Measurements from ENCODE around the genes HOXB8 and HOXB13.

- RRBS: no CpG with 5 or more reads among the region's 7 CpGs
These were observed 91.9 kb downstream of the SKAP1 start for GRCh38 chr17:48337945-48338607.

GRCh38 chr17:48526866-48527289 is 3.9 kb downstream of the HOXB1 start:
- RRBS: 6% methylated on average over 16 of the region's 38 CpGs

DNA sequence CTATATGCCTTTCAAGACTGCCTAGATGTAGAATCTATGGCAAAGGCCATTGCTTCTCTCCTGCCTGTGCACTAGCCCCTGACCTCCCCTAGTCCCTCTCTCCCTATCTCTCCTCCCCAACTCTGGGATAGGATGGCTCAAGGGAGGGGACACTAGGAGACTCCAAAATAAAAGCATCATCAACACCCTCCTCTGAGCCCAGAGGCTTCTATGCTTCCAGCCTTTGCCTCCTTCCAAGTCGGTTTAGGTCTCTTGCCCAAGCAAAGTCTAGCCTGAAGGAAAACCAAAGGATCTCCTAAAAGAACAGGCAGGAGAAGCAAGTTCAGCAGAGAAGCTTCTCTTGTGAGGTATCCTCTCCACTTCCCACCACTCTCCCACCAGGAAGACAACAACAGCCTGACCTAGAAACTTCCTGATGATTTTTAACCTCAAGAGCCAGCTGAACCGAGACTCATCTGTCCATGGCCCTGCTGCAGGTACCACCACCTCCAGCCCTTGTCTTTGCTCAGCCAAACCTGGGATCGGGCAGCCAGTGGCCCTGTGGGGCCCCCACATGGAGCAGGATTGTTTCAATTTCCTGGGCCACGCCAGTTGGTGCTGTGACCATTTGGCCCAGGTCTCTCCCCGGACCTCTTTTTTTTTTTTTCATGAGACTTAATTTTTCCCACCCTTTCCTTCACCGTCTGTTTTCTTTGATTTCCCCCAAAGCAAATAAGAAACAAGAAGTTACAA is 8.1 kb upstream of the HOXB2 start:
- RRBS: no CpG with 5 or more reads among the region's 6 CpGs

DNA sequence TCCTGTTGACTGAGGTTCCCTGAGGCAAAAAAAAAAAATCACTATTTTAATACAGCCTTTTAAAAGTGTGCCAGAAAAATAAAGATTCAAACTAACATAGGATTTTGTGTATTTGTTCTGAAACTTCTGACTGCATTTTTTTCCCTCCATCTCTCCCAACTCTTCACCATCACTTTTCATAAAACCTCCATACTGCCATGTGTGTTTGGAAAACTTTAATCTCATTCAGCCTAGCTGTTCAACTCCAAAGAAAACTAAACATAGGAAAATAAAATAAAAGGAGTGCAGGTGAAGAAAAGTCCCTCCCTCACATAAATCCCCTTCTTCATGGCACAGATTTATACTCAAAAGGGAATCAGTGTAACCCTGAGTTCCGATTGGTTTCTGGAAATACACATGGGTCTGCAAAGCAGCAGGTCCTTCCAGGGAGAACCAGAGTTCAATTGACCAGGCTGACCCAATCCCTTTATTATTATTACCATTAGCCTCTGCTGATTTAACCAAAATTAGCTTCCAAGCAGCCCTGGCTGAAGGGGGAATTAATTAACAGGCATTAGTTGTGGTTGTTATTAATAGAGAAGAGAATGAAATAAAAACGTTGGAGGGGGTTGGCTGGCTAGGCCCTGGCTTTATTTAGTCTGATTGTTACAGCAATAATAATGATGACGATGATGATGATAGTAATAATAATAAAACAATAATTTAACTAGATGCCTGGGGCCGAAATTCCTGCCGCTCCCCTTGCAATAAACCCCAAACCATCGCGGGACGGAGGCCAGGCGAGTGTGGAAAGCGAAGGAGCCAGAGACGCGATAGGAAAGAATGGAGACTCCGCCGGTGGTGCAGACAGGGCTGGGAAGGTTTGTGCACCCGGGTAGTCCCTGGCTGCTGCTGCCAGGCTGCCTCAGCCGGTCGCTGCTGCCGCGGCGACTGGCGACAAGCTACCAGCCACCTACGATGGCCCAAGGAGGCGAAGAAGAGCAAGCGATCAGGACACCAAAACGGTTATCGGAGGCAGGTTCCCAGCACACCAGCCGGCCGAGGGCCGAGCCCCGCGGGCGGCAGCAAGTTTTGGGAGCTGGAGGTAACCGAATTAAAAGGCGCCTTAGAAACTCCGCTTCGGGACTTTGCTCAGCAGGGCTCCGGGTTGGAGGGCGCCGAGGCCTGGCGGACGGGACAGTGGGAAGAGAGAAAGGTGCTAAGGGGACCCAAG is 9.2 kb upstream of the HOXB2 start:
- RRBS: 88% methylated on average over 1 of the region's 41 CpGs

GRCh38 chr17:48579170-48579530 is 1.0 kb upstream of the HOXB4 start:
- RRBS: no CpG with 5 or more reads among the region's 15 CpGs

DNA sequence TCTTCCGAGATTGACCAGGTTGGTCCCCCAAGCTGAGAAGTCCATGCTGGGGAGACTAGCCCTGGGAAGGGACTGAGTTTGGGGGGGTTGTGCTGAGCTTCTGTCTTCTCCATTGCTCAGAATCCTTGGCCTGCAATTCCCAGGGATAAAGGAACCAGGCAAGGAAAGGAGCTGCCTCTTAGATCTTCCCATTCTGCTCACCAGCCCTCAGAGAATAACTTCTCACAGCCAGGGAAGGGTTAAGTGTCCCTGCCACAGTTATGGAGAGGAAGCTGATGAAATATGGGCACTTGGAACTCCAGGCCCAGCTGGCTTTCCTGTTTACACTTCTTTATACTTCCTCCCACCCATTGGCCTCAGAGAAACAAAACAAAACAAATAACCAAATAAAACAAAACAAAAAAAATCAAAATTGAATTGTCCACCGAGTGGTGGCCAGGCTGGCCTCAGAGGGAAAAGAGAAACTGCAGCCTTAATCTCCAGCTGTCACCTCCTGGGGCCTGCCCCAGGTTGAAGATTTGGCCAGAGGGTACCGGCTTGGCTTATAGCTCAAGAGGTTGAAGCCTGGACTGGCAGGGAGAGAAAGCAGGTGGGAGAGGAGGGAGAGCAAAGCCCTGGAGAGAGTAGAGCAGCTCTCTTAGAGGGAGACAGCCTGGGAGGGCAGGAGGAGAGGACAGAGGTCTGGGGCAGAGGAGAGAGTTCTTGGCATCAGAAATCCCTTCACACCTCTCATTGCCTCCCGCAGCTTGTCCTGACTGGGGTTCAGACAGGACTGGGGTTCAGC is 2.4 kb downstream of the HOXB3 start:
- RRBS: no CpG with 5 or more reads among the region's 4 CpGs

- RRBS: 15% methylated on average over 13 of the region's 58 CpGs
These were observed 2.4 kb upstream of the HOXB5 start for GRCh38 chr17:48595713-48596689.

GRCh38 chr17:48596690-48596995 is 3.1 kb upstream of the HOXB5 start:
- RRBS: 6% methylated on average over 5 of the region's 10 CpGs

- RRBS: 34% methylated on average over 6 of the region's 14 CpGs
These were observed 929 bp downstream of the HOXB6 start for GRCh38 chr17:48603936-48604177.

DNA sequence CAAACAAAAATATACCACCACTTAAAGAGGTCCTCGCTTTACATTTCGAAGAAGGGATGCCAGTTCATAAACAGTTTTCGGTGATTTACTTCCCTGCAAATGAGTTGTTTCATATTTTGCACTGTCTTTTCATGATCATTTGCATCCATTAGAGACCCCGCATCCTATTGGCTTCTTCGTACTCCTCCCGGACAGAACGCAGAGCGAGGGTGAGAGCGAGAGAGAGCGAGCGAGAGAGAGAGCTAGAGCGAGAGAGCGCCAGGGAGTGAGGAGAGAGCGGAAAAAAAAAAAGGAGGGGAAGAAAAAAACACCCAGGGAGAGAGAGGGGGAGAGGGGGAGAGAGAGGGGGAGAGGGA is at the start of gene HOXB8:
TSS of gene HOXB8 (minus strand) at position 279 of the 356 bp plus-strand sequence.
- RRBS: no CpG with 5 or more reads among the region's 14 CpGs

- RRBS: no CpG with 5 or more reads among the region's 16 CpGs
These were observed 1.5 kb upstream of the HOXB9 start for GRCh38 chr17:48627570-48628189.

DNA sequence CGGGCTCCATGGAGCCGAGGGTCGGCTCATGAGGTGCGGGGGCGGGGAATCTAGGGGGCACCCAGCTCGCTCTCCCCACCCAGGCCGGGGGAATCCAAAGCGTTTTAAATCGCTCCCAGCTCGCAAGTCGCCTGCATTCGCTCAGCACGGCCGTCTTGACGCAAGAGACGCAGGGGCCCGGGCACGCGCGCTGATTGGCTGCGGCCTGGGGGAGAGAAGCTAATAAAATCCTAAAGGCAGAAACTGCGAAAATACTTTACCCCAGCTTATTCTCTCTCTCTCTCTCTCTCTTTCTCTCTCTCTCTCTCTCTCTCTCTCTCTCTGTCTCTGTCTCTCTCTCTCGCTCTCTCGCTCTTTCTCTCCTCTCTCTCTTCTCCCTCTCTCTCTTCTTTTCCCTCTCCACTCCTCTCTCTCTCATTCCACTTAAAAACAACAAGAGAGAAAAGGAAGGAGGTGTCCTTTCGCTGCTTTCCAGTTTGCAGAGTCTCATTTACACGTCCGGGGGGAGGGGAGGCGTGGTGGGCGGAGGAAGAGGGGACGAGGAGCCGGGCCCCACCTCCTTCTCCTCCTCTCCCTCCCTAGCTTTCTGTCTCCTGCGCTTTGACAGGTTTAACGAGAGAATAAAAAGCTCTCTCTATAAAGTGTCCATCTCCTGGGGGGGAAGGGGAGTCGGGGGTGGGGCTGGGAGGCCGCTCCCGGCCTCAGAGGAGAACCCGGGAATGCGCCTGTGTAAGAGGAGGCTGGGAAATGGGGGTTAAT is at the start of gene HOXB13:
TSS of gene HOXB13 (minus strand) at position 167 of the 759 bp plus-strand sequence.
- RRBS: 7% methylated on average over 20 of the region's 38 CpGs

DNA sequence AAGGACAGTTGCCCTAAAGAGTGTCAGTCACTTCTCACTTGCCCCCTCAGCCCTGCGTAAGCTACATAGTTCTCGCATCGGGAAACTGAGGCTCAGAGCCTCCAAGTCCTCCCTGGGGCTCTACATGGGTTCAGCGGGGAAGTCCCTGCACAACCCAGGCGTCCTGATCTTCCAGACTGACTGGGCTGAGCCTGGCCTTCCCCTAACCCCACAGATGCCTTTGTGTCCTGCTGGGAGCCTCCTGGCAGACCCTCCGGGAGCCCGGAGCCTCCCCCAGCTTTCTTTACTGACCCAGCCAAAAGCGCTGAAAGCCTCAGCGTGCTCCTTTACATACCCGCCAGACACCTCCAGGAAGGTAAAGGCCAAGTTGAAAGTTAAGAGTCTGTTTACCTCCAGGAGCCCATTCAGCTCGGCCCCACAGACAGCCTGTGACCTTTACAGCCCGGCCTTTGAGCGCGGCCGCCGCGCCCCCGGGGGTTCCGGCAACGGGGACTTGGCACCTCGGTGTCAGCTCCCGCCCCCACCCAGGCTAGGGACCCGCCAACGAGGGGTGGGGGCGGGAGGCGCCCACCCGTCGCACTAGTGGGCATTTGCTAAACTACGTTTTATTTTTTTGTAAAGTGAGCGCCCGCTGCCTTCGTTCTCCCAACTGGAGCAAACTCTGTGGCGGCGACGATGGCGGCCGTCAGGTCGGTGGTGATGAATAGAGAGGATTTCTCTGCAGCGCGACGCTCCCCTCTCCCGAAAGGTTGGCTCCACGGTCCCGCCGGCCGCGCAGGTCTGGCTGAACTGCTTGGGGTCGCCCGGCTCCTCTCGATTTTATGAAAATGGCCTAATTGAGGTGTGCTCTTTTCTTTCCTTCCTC is 4.5 kb upstream of the HOXB13 start:
- RRBS: 11% methylated on average over 4 of the region's 50 CpGs

- RRBS: no CpG with 5 or more reads among the region's 4 CpGs
These were observed 25.4 kb downstream of the TTLL6 start for GRCh38 chr17:48791688-48792048.

DNA sequence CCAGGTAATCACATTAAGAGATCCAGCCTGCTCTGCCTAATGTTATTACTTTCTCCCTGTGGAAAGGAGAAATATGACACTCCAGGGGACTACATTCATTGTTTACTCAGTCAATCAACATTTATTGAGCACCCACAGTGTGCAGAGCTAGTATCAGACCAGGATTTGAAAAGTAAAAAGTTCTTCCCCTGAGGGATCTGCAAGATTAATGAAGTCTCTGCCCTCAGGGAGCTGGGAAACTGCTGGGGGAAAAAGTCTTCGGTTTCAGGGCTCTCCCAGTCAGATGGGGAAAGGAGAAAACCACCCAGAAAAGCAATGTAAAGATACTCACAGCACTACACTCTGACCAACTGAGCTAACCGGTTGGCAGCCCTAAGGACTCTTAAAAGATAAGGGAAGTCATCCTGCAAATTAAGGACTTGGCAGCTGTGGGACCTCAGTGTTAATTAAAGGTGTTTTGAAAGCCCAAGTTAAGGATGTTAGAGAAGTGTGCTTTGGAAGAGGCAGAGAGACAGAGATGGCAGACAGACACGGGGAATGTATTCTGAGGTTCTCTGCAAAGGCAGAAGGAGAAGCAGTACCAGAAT is 23.3 kb upstream of the ATP5MC1 start:
- RRBS: no CpG with 5 or more reads among the region's 3 CpGs

- RRBS: no CpG with 5 or more reads among the region's 13 CpGs
These were observed 17.5 kb downstream of the GNGT2 start for GRCh38 chr17:49192996-49193217.

- RRBS: no CpG with 5 or more reads among the region's 4 CpGs
These were observed 9.2 kb downstream of the GNGT2 start for GRCh38 chr17:49201252-49201585.

DNA sequence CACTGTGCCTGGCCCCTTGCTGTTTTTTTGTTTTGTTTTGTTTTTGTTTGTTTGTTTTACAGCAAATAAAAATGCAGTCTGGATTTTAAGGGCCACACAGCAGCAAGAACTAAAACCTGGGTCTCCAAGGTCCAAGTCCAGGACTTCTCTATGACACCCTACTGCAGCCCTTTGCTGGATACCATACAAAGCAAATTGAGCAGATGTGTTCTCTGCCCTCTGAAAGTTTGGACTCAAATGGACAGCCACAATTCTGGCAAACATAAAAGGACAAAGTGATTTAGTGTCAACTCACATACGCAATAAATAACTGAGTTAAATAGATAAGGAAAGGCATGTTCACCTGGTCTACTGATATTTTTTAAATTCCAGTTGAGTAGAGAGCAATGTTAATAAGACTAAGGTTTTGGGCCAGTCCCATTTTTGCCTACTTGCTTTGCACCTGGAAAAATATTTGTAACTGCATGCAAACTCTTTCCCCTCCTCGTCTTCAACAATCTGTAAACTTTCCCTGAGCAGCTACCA is 7.7 kb upstream of the ZNF652 start:
- RRBS: no CpG with 5 or more reads among the region's 2 CpGs

DNA sequence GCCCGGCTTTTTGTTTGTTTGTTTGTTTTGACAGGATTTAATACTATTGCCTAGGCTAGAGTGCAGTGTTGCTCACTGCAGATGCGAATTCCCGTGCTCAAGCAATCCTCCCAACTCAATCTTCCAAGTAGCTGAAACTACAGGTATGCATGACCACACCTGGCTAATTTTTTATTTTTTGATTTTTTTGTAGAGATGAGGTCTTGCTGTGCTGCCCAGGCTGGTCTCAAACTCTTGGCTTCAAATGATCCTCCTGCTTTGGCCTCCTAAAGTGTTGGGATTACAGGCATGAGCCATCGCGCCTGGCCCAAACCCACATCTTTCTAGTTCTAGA is 18.4 kb downstream of the PHB1 start:
- RRBS: no CpG with 5 or more reads among the region's 5 CpGs